Heart right ventricle (tissue), 2 donors: ENCODE measurements around the gene TMPRSS5.

GRCh38 chr11:111935098-111936129 lies 1.7 kb upstream of the DIXDC1 start:
- PRO-cap, 2 experiments: no peak in any of the 2 experiments

DNA sequence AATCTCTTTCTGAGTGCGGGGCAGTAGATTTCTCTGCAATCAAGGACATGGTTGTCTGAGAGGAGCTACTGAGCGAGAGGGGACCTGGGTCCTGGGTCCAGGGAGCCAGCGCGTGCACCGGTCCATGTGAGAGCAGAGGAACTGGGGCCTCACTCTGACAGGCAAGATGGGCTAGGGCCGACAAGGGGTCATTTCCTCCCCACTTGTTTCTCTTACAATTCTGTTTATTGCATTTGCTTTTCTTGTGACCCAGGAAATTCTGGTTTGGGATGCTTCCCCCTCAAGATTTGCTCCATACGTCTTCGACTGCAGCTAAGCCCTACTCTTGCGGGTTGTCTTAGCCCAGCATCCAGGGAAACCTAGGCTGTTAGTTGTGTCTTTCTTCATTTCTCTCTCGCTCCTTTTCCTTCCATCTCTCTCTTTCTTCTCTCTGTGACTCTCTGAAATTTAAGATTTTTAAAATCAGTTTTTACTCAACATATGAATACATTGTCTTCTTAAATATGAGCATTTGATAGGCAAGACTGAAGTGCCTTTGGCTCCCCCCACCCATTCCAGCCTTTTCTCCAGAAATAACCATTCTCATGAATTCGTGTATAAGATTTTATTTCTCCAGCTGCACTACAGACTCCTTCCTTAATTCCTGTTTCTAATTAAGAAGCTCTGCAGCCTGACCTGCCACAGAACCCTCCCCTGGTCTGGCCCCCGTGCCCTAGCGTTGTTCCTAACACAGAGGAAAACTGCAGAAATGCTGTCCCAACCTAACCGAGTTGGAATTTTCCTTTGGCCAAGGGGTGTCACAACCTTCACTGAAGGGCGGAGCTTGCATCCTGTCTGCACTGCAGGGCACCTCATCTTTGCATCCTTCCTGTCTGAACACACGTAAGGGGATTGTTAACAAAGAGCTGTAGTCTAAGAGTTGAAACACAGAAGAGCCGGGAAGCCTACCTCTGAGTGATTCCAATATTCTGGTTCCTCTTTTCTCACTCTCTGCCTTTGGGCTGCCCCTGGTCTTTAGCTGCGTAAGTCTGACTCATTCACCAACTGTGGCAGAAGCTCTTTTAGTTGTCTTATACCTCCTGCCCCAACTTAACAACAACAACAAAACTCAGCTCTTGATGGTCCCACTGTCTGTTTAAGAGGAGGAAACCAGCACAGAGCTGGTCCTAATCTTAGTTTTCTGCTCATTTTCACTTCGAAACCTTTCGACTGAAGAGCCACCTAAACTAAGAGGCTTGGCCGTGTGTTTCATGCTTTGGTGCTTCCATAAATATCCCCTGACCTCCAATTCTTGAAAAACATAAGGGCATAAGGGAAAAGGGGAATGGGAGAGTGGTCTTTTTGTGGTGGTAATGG lies 1.4 kb downstream of the DIXDC1 start:
- PRO-cap, 2 experiments: no peak in any of the 2 experiments

DNA sequence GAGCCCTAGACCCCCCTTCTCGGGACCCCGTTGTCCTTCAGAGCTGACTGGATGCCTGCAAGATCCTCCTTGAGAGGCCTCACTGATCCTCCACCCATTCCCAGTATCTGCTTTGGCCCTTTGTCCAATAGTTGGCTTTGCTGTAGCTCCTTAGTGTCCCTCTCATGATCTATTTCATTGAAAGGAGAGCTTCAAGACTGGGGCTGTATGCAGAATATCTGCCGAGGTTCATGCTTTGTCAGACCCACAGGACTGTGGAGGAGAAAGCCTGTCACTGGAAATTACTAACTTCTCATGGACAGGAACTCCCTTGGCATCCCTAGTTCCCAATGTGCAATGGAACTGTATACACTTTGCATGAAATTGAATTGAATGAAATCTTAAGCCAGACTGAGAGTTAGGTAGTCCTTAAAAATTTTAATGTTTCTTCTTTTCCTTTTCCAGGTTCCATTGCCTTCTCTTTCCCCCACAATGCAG lies 584 bp downstream of the DLAT start:
- PRO-cap, 2 experiments: peak in 1 of 2 experiments; most common minus-strand start position 256 of the sequence (in 1)

DNA sequence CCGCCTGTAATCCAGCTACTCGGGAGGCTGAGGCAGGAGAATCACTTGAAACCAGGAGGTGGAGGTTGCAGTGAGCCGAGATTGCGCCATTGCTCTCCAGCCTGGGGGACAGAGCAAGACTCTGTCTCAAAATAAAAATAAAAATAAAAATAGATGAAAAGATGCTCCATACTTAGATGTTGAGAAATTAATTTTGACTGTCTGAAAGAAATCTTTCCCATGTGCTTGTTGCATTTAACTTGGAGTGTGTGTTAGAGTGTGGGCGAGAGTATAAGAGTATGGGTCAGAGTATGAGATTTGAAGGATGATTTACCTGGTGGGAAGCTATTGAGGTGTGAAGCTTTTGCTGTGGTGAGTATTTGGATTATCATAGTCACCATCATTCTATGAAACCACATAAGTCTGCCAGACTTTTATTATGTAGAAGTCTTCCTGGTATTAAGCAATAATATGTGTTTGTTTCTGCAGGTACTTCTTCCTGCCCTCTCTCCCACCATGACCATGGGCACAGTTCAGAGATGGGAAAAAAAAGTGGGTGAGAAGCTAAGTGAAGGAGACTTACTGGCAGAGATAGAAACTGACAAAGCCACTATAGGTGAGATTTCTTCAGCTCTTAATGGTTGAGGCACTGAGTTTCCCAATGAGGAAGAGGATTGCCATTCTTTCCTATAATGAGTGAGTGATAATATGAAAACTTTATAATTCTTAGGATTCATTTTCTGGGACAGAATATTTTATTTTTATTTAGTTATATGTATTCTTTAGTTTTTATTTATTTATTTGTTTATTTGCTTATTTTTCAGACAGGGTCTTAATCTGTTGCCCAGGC lies 7.9 kb downstream of the DLAT start:
- PRO-cap, 2 experiments: no peak in any of the 2 experiments

GRCh38 chr11:112162620-112163546 lies 1.0 kb downstream of the IL18 start:
- PRO-cap, 2 experiments: no peak in any of the 2 experiments

GRCh38 chr11:112179655-112180119 lies 4.4 kb downstream of the BCO2 start:
- PRO-cap, 2 experiments: no peak in any of the 2 experiments

DNA sequence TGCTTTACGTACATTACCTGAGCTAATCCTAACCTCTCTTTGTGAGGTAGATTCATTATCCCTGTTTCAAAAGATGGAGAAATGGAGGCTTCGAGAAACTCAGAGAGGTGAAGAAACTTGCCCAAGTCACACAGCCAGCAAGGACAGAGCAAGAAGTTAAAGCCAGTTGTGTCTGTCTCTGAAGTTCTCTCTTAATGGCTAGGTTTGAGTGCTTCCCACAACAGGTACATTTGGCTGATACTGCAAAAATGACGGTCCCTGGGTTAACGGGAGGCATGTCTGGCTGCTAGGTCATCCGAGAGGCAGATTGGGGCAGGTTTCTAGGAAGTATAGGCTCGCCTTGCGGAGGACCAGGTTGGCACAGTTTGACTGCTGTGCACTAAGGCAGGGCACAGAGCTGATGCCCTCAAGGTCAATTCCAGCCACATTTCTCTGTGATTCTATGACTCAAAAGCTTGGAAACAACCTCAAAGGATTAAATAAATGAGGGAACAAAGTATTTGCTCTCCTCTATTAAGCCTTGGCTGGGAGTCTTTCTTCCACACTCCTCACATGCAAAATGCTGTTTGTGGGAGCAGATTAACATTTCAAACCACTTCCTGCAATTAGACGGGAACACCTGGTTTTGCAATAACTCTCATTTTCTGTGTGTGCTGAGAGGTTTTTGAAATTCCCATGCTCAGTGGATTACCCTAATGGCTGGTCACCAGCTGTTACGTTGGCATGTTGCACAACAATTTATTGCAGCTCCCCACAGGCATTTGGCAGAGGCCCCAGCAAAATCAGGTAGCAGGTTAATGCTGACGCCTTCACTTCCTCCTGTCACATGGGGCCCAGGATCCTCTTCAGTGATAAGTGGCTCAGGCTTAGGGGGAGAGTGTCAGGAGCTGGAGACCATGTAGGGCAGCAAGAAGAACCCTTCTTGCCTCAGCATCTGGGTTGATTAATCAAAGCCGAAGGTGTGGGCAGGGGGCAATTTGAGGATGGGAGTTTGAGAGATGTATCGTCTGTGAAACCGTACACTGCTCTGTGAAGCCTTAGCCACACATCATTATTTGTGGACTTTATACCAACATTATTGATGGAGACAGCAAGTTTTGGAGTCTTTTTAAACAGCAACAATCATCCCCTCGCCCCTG lies 61.0 kb upstream of the PLET1 start:
- PRO-cap, 2 experiments: no peak in any of the 2 experiments

GRCh38 chr11:112834088-112835013 lies 126.9 kb upstream of the NCAM1 start:
- PRO-cap, 2 experiments: peak in 1 of 2 experiments; most common plus-strand start chr11:112834502 (in 1); most common minus-strand start chr11:112834264 (in 1)

- PRO-cap, 2 experiments: no peak in any of the 2 experiments
Observed at GRCh38 chr11:113109300-113109547, 148.0 kb downstream of the NCAM1 start.

- PRO-cap, 2 experiments: no peak in any of the 2 experiments
Observed at GRCh38 chr11:113706049-113706760, at the start of gene TMPRSS5. Gene TMPRSS5 (minus strand): TSS chr11:113706308.

DNA sequence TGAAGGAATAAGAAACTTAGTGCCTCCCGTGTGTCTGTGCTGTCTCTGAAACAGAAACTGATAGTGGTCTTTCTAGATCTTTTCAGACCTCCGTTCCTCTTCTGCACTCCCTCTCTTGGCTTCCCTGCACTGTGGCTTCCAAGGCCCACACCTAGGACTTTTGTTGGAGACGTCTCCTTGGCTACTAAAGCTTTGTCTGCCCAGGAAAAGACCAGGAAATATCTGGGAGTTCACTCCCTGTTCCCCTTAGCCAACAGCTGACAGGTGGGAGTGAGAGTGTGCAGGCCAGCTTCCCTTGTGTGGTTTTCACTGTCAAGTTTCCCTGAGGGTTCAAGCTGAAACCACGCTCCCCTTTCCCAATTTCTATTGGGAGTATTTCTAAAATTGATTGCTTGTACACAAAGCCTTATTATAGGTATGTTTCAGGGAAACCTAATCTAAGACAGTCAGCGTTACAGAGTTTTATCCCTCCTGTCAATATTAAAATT lies 10.0 kb upstream of the HTR3B start:
- PRO-cap, 2 experiments: peak in 1 of 2 experiments; most common minus-strand start position 133 of the sequence (in 1)

GRCh38 chr11:113980895-113981186 lies 5.9 kb downstream of the HTR3A start:
- PRO-cap, 2 experiments: no peak in any of the 2 experiments

DNA sequence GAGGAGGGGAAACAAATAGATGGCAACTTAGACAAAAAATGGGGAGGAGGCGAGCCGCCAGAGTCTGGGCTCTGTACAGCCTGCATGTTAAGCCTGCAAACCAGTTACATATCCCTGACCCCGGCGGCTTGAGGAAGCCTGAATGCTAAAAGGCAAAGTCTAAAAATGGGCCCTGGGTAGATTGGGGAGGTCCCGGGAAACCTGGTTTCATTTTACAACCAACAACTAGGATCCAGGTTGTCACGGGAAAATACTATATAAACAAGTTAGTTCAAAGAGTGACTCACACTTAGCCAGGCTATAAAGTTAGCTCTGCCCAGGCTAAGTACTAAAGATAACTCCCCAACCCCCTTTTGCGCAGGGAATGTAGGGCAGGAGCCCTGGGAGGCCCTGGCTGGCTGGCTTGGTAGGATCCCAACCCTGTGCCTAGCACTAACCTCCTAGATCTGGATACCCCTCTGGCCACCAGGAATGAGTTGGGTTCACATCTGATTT lies 18.7 kb upstream of the ZBTB16 start:
- PRO-cap, 2 experiments: no peak in any of the 2 experiments

DNA sequence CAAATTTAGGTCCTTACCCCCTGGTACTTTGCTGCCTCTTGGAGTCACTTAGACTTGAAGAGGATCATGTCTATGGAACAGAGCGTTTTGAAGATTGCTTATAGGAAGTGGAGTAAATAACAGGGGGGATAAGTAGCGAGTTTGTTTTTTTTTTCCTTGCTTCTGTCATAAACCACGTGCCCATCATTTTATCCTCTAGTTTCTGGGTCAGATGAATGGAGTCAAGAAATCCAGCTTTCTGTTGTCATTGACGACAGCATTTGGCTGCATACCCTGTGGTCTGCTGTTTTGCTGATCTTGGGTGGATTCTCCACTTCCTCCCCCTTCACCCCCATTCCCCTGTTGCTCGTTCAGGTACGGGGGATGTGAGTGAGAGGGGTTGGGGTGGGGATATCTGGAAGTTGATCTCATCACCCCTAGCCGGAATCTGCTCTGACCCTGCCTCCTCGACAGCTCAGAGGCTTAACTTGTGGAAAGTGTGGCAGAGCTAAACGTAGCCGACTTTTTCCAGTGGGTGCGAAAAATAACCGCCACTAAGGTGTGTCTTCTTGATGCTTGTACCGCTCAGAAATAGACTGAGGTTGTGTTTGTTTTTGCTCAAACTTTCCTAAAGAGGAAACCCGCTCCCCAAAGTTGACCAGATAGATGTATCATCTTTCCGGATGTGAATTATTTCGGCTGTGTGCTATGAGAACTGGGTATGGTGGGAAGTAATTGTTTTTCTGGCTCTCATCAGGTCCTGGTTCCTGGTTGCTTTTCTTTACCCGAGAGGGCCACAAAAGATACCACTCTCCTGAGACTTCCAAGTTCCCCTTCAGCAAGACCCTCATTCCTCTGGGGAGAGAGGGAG lies 6.5 kb downstream of the ZBTB16 start:
- PRO-cap, 2 experiments: no peak in any of the 2 experiments

DNA sequence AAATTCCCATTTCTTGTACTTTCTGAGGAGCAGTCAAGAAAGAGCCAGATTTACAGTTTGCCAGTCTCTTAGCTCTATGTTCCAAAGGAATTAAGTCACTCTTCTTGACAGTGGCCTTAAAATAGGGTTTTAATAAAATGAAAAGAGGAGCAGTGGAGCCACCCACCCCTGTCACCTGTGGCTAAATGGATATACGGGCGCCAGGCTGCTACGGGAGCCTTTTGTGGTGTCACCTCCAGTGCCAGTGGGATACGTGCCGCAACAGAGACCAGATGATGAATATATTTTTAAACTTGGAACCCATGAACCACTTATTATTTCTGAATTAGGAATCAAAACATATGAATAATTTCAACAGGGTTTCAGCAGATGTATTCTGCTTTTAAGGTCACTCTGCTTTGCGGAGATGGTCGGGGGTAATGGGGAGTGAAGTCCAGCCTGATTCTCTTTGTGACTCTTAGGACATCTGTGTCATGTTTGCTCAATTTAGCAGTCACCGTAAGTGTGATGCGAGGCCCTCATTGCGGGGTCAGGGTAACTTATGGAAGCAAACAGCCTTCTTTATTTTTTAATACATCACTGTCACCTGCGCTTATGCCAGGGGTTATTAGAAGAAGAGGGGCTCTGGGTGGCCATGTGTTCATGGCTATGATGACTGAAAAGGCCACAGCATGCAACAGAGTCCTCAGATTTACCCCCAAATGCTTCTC lies 64.3 kb downstream of the ZBTB16 start:
- PRO-cap, 2 experiments: no peak in any of the 2 experiments

DNA sequence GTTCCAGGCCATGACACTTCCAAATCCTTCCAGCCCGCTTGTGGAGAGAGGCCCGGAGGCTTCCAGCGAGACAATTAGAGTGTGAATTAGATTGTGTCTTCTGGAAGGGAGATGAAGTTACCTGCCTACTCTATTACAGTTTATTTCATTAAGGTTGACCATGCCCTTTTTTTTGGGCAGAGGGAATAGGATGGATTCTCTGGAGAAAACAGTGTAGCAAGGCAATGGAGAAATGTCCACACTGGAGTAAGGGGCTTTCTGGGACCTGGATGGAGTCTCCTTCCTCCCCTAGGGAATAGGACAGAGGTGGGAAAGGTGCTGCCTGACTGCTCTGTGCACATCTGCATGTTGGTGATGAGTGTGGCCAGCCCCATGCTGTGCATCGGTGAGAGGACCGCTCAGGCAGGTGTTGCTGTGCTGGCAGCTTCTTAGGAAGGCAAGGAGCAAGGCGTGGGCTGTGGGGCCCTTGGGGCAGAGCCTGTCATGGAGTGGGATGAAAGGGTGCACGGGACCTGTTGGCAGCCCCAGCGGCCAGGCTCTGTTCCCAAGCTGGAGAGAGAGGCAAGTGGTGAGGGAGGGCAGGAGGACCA lies 78.1 kb downstream of the ZBTB16 start:
- PRO-cap, 2 experiments: no peak in any of the 2 experiments

- PRO-cap, 2 experiments: no peak in any of the 2 experiments
Observed at GRCh38 chr11:114147936-114148515, 88.5 kb downstream of the ZBTB16 start.

DNA sequence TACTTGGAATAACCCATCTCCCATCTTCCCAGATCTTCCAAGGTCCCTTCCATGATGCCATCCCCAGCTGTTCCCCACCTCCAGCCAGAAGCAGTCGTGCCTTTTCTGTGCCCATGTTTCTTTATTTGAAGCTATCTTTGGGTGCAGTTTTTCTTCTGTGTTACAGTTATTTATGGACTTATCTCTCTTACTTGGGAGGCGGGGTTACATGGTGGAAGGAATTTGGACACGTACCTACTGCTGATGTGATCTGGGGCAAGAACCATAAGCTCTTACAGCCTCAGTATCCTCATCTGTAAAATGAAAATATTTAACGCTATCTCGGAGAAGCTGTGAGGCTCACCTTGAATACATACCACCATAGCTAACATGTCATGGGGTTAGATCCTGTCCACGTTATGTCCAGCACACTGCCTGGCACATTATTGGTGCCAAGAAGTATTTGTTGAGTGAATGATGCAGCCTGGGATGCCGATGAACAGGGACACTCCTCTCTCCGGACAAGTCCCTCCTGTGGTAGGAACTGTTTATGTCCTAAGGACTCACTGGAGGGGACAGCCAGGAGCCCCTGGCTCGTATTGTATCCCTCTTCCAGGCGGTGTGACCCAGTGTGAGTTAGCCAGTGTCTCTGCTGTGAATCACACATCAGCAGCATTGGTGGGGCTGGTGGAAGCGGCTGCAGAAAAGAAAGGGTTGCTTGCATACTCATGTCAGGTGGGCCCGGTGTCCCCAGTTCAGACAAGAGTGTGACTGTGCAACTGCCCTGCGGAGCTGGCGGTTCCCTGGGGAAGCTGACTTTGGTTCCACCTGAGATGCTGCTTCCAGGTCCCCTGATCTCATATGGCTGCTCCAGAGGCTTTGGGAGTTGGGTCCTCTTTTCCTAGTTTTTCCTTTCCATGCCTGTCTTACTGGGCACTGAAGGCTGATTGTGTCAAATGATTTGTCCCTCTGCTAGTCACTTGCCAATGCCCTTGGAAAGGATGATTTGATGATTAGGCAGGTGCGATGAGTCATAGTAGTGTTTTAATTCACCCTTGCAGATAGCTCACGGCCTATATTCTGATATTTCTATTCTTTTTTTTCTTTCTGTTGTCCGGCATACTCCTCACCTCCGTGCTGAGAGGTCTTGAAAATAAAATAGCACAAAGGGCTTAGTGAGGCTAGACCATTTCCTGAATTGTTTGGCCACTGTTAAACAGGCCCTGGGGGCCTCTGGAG lies 99.3 kb downstream of the ZBTB16 start:
- PRO-cap, 2 experiments: peak in 1 of 2 experiments; most common minus-strand start position 127 of the sequence (in 1)

DNA sequence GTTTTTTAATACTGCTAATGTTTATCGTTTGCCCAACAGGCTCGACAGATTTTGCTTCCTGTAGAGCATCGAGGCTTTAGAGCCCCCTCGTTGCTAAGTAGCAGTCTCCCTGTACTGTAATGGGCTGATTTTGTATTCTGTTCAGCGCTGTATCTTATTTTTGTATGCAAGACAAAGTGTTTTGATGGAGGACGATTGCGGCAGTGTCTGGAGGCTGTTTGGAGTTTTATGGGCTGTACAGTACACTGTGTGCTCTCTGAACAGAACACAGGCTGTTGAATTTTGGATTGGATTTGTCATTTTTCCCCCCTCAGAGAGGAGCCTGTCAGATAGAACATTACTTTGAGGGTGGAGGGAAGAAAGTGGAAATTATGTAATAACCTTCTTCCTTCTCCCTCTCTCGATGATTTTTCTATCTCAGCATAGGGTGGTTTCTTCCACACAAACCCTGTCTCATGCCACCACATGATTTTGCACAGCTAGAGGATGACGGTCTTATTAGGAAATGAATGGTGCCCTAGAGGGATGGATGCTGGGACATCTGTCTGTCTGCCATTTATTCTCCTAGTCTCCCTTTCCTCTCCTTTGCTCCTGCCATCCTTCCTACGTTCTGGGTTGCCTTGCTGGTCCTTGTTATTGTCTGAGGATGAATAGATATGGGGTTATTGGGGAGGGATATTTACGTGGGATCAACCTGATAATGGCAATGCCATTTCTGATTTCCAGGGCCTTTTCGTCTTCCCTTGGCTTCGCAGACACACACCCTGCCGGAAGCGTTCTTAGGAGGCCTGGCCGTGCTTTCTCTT lies 104.6 kb downstream of the ZBTB16 start:
- PRO-cap, 2 experiments: peak in 2 of 2 experiments; most common plus-strand start position 548 of the sequence (in 1); most common minus-strand start position 230 of the sequence (in 2)

GRCh38 chr11:114178343-114178920 lies 117.8 kb upstream of the NNMT start:
- PRO-cap, 2 experiments: peak in 1 of 2 experiments; most common plus-strand start chr11:114178629 (in 1); most common minus-strand start chr11:114178562 (in 1)